Islet of Langerhans (tissue), 1 donor: ENCODE data around the genes RGS11 and HAGHL.

- RRBS = no CpG with 5 or more reads among the region's 69 CpGs
Observed at GRCh38 chr16:10368-10972, 42.9 kb downstream of the POLR3K start.

- RRBS = 87% methylated on average over 3 of the region's 17 CpGs
Observed at GRCh38 chr16:67940-68517, 4.4 kb downstream of the RHBDF1 start.

GRCh38 chr16:85428-85925 is 7.5 kb downstream of the MPG start:
- RRBS = no CpG with 5 or more reads among the region's 18 CpGs

GRCh38 chr16:189871-190463 is 9.7 kb downstream of the HBQ1 start:
- RRBS = 95% methylated on average over 16 of the region's 27 CpGs

- RRBS = 5% methylated on average over 48 of the region's 136 CpGs
Observed at GRCh38 chr16:275017-276213, at the start of gene RGS11. TSS of gene RGS11 (minus strand) at chr16:275944.

DNA sequence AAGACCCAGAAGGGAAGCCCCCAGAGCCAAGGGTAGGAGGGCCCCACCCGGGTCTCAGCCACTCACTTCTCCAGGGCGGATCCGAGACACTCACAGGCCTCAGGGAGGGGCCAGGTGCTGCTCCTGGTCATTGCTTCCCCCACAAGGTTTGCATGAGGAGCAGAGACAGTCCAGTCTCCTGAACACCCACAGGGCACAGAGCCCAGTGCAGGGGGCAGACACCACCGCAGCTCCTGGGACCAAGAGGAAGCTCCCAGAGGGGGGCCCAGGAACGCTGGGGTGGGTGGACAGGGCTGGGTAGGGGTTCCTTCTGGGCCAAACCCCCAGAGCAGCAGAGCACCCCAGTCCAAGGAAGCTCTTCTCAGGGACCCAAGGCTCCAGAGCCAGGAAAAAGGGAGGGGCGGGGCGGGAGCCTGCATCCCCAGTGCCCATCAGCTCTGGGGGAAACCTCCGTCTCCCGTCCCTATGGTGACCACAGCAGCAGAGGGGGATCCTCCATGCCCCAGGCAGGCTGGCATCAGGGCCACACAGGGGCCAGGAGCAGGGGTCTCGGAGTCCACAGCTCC is 746 bp upstream of the MRPL28 start:
- RRBS = 39% methylated on average over 1 of the region's 10 CpGs

DNA sequence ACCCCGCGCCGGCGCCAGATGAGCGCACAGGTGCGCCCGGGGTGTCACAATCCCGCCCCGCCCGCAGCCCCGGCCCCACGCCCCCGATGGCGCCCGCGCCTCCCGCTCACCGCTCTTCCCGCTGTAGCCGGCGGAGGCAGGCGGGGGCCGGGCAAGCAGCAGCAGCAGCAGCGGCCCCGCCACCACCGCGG is 292 bp downstream of the PGAP6 start:
- RRBS = 3% methylated on average over 15 of the region's 27 CpGs

GRCh38 chr16:398619-399277 is 1.7 kb downstream of the NME4 start:
- RRBS = 84% methylated on average over 4 of the region's 22 CpGs

DNA sequence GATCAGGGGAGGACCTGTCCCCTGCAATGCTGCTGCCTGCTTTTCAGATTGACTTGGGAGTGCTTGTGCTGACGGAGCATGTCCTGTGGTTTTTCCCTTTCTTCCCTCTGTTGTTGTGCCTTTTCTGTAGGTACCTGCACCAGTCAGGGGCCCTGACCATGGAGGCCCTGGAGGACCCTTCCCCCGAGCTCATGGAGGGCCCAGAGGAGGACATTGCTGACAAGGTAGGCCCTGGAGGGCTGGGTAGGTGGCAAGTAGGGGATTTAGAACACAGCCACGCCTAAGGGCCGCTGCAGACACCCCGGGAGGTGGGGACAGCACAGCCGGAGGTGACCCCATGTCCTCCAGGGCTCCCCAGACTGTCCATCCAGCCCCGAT is 24.6 kb upstream of the CAPN15 start:
- RRBS = no CpG with 5 or more reads among the region's 7 CpGs

GRCh38 chr16:533712-534244 is 6.3 kb downstream of the CAPN15 start:
- RRBS = 26% methylated on average over 14 of the region's 25 CpGs

GRCh38 chr16:541942-542687 is 14.6 kb downstream of the CAPN15 start:
- RRBS = no CpG with 5 or more reads among the region's 28 CpGs

DNA sequence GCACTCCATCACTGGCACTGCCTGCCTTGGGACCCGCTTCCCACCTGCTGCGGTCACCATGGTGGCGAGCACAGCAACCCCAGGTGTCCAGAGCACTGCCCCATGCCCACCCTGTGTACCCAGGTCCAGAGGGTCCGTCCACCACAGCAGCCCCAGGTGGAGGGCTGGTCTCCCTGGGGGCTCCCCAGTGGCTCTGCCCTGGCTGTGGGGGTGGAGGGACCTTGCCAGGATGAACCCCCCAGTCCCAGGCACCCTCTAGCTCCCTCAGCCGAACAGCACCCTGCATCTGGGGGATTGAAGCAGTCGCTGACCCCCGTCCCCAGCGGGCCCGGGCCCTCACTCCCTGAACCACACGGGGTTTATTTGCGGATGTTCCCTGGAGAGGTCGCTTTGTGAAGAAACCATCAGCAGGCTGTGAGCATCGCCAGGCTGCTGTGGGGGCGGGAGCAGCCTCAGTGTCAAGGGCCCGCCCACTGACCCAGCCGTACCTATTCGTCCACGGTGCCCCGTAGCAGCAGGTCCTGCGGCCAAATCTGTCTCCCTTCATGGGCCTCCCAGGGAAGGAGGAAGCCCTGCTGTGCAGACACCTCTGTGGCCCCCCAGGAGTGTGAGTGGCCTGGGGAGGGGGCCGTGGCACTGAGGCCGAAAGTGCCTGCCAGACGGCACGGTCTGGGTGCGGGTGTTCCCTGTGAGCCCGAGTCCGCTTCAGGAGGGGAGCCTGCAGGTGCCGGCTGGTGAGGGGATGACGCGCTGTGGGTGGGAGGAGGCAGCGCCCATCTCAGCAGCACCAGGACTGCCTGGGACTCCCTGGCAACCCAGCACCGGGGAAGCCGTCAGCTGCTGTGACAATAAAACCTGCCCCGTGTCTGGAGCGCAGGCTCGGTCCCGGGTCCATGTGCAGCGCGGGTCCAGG is 6.4 kb upstream of the RAB40C start:
- RRBS = 45% methylated on average over 9 of the region's 39 CpGs

DNA sequence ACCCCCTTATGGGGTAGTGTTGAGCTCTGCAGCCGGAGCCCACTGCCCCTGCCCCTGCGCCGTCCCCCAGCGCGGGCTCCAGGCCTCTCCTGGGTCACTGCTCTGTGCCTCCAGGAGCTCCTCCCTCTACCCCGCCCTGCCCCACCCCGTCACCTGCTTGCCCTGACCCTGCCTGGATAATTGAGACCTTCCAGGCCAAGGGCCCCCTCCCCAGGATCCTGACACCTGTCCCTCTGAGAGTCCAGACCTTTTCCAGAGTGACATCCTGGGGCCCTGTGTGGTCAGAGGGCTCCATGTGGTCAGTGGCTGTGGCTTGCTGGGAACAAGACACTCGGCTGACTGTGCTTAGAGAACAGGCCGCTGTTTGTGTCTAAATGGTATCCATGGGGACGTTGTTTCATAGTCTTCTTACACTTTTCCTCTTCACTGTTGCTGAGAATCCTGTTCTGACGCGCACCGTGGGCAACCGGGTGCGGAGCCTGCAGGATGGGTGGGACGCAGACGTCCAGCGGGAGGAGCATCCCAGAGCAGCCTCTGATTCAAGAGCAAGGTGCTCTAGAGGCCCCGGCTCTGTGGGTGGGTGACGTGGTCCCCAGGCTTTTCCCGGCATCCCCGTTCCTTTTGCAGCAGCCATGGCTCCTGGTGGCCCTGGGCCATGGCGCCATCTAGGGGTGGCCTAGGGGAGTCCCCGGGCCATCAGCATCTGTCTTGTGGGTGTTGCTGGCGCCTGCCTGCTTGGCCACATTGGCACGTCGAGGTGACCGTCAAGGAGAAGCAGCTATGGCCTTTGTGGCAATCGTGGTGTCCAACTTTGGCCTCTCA is 20.0 kb upstream of the WFIKKN1 start:
- RRBS = 19% methylated on average over 8 of the region's 29 CpGs

DNA sequence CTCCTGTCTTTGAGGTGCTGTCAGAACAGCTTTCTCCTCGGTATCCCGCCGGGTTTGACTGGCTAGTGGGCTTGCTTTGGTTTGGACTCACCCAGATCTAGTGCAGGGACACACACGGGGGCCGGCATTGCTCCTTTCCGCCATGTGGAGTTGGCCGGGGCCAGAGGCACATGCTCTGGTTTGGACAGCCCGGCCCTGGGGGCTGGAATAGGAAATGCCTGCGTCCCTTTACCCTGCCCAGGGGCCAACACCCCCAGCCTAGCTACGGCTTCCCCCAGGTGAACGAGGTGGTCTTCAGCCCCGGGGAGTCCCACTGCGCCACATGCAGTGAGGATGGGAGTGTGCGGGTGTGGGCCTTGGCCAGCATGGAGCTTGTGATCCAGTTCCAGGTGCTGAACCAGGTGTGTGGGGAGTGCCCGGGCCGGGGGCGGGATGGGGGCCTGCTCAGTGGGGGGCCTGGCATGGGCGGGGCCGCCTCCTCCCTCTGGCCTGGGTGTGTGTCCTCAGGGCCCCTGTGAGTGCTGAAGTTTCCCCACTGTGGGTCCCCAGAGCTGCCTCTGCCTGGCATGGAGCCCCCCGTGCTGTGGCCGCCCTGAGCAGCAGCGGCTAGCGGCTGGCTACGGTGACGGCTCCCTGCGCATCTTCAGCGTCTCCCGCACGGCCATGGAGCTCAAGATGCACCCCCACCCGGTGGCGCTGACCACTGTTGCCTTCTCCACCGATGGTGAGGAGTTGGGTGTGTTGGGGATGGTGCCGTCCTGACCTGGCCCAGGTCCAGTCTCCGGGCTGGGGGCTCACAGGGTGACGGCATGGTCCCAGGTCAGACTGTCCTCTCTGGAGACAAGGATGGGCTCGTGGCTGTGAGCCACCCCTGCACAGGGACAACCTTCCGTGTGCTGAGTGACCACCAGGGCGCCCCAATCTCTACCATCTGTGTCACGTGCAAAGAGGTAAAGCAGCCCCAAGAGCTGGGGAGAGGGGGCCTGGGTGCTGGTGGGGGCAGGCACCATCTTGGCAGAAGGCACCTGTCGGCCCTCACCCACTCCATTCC is 2.2 kb upstream of the RHOT2 start:
- RRBS = 87% methylated on average over 9 of the region's 40 CpGs

GRCh38 chr16:714126-714380 is 865 bp upstream of the METRN start:
- RRBS = no CpG with 5 or more reads among the region's 3 CpGs

- RRBS = 5% methylated on average over 48 of the region's 94 CpGs
Observed at GRCh38 chr16:726658-727447, at the start of gene HAGHL. TSS of gene HAGHL (plus strand) at chr16:727106.

GRCh38 chr16:784127-784423 is 4.1 kb downstream of the RPUSD1 start:
- RRBS = 18% methylated on average over 4 of the region's 14 CpGs

GRCh38 chr16:854202-855158 is 53.9 kb upstream of the GNG13 start:
- RRBS = 90% methylated on average over 5 of the region's 40 CpGs

DNA sequence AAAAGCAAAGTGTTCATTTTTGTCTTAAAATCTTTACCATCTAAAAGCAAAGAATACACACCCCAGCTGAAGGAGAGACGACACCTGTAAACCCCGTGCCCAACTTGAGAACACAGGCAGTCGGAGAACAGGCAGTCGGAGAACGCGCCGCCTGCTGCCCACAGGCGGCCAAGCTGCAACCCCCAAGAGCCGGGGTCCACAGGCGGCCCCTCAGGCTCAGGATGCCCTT is 79.3 kb upstream of the GNG13 start:
- RRBS = 85% methylated on average over 2 of the region's 10 CpGs

- RRBS = 14% methylated on average over 15 of the region's 47 CpGs
Observed at GRCh38 chr16:1078410-1079135, 6.0 kb downstream of the SSTR5 start.